ENCODE data around the genes SPINK7 and SH3TC2.

DNA sequence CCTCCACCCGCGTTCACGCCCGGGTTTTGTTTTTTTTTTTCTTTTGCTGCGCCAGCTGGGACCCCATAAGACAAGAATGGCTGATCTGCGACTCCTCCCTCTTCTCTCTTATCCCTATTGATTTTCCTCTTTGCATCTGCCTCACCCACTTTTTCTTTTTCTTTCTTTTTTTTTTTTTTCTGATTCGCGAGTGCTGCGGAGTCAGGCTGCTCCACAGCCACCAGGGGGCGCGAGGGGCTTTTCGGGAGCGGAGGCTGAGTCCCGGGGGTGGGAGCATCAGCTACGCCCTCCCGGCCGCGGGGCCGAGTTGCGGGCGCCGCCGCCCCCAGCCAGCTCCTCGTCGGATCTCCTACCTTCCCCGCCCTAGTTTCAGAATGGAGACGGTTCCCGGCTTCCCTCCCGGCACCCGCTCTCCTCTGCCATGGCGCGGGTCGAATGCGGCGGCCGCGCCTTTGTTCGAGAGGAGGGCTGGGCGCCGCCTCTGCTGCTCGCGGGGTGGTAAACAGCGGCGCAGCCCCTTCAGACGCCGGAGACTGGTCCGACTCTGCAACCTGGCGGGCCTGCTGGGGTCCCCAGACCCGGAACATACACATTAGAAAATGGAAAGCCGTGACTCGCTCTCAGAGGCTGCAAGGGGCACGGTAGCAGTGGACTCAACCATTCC is 55.9 kb downstream of the DPYSL3 start:
- RRBS, result 2% methylated on average over 19 of the region's 52 CpGs

DNA sequence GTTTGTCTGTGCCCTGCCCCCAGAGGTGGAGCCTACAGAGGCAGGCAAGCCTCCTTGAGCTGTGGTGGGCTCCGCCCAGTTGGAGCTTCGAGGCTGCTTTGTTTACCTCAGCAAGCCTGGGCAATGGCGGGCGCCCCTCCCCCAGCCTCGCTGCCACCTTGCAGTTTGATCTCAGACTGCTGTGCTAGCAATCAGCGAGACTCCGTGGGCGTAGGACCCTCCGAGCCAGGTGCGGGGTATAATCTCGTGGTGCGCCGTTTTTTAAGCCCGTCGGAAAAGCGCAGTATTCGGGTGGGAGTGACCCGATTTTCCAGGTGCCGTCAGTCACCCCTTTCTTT is 61.3 kb downstream of the JAKMIP2 start:
- RRBS, result no CpG with 5 or more reads among the region's 19 CpGs

GRCh38 chr5:147946276-147947396 is 40.3 kb upstream of the C5orf46 start:
- RRBS, result no CpG with 5 or more reads among the region's 29 CpGs

DNA sequence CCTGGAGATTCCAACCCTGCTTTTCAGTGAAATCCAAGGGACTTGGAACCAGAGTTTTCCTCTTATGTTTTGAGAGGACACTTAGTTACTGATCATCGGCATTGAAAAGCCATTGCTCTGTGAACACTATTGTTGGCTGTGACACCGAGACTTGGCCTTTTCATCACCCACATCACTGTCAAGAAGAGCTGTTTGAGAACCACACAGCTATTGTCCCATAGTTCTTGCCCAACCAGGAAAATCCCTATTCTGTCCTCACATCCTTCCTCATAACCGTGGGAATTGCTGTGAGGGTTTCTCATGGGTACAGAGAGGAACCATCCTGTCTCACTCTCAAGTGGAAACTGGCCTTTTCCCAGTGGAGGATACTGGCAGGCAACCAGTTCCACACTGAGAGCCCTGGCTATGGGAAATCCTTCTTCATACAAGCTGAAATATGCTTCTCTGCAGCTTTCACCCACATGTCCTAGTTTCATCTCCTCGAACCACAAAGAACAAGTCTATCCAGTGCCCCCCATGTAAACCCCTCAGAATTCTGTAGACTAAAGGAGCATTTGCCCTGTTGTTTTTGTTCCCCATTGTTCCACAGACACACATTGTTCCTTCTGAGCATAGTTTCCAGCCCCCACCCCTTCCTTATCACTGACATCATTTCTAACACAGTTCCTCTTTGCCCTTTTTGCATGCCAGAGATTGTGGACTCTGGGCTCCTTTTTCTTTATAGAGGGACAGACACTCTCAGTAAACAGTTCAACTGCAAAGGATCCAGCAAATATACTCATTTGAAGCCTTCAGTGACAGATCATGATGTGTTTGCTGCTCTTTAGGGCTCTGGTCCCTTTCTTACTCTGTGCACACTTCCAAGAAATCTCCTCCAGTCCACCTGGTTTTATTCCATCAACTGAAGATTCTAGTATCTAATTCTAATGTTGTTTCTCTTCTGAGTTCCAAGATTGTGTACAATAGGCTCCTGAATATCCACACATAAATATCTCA is 57.8 kb upstream of the C5orf46 start:
- RRBS, result no CpG with 5 or more reads among the region's 4 CpGs

GRCh38 chr5:148070169-148070618 is 6.4 kb downstream of the SPINK5 start:
- RRBS, result no CpG with 5 or more reads among the region's 2 CpGs

DNA sequence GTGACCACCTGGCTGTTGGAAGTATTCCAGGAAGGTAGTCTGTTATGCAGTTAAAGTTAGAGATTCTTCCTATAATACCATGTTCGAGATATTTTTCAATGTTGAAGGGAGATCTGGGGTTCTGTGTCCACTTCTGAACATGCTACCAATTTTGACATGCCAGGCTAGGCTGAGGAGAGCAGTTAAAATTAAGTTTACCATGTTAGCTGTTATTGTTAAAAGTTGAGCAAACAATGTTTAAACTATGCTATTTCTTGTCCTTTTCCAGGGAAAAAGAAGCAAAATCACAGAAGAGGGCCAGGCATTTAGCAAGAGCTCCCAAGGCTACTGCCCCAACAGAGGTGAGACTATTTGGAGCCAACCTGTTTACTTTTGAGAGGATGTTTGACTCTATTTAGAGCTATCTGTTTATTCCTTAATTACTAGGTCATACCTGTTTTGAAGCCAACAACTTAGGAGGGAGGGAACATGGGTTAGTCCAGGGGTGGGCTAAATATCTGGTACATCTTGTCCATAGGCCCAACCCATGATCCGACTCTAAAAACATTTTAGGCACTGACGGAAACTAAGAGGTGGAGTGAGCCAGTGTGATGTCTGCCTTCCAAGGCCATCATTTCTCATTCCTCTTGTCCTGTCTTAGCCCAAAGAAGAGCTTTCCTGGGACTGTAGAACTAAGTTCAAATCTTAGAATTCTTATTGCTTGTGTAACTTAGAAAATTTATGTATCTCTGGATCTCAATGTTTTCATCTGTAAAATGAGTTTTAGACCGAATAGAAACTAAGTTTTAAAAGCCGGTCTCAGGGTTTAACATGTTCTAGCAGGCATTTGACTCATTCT is 8.3 kb downstream of the SPINK5 start:
- RRBS, result no CpG with 5 or more reads among the region's 5 CpGs

GRCh38 chr5:148088023-148088688 is 24.4 kb downstream of the SPINK5 start:
- RRBS, result no CpG with 5 or more reads among the region's 4 CpGs

DNA sequence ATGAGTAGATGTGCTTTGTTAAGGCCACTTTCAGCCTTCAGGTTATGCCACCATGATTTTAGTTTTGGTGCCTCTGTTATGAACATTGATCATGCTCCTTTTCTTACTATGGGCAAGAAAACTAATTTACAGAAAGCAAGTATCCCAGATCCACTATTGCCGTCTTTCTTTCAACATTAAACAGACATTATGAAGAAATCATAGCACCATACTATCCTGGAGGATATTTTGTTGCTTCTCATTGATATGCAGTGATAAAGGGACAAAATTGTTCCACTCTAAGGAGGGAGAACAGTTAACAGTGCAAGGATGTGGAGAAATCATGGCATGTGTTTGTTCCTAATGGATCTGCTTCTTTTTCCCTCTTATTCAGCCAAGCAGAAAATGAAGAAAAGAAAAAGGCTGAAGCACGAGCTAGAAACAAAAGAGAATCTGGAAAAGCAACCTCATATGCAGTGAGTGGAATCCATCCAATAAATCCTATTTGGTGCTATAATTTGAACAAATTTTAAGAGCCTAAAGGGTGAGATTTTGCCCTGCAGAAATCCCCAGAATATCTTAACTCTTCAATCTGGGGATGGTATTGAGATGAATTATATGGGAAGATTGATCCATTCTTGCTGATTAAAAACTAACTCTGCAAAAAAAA is 35.2 kb downstream of the SPINK5 start:
- RRBS, result no CpG with 5 or more reads among the region's 2 CpGs

GRCh38 chr5:148119672-148120422 is 48.5 kb upstream of the SPINK14 start:
- RRBS, result no CpG with 5 or more reads among the region's 7 CpGs

GRCh38 chr5:148147399-148147764 is 21.0 kb upstream of the SPINK14 start:
- RRBS, result no CpG with 5 or more reads among the region's 3 CpGs

DNA sequence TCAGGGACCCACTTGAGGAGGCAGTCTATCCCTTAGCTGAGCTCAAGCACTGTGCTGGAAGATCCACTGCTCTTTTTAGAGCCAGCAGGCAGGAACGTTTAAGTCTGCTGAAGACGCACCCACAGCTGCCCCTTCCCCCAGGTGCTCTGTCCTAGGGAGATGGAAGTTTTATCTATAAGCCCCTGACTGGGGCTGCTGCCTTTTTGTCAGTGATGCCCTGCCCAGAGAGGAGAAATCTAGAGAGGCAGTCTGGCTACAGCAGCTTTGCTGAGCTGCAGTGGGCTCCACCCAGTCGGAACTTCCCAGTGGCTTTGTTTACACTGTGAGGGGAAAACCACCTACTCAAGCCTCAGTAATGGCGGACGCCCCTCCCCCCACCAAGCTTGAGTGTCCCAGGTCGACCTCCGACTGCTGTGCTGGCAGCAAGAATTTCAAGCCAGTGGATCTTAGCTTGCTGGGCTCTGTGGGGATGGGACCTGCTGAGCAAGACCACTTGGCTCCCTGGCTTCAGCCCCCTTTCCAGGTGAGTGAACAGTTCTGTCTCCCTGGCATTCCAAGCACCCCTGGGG is 12.2 kb downstream of the SPINK13 start:
- RRBS, result no CpG with 5 or more reads among the region's 7 CpGs

DNA sequence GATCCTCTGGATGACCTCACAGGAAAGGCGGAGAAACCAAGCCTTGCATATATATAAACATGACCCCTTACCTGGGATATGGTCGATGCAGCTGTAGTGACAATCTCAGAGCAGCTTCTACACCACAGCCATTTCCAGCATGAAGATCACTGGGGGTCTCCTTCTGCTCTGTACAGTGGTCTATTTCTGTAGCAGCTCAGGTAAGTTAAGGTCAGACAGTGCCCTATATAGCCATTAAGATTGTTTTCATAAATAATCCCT is at the start of gene SPINK7:
Gene SPINK7, plus strand, starts transcription at position 79 of the 261 bp plus-strand sequence.
- RRBS, result no CpG with 5 or more reads among the region's 2 CpGs

- RRBS, result no CpG with 5 or more reads among the region's 6 CpGs
Observed at GRCh38 chr5:148437229-148437782, 53.5 kb downstream of the FBXO38 start.

GRCh38 chr5:148453431-148453905 is 69.7 kb downstream of the FBXO38 start:
- RRBS, result no CpG with 5 or more reads among the region's 4 CpGs

DNA sequence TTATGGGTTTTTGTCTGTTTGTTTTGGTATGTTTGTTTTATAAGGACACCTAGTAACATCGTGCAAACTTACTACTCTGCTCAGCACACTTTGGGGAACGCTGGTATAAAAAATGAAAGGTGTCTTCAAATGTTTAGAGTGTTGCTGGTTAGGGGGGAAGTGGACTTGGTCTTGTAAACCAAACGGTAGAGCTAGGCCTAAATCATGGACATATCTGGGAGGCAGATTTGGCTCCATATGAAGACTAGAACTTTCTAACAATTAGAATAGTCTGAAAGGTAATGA is 15.3 kb downstream of the ADRB2 start:
- RRBS, result no CpG with 5 or more reads among the region's 3 CpGs

DNA sequence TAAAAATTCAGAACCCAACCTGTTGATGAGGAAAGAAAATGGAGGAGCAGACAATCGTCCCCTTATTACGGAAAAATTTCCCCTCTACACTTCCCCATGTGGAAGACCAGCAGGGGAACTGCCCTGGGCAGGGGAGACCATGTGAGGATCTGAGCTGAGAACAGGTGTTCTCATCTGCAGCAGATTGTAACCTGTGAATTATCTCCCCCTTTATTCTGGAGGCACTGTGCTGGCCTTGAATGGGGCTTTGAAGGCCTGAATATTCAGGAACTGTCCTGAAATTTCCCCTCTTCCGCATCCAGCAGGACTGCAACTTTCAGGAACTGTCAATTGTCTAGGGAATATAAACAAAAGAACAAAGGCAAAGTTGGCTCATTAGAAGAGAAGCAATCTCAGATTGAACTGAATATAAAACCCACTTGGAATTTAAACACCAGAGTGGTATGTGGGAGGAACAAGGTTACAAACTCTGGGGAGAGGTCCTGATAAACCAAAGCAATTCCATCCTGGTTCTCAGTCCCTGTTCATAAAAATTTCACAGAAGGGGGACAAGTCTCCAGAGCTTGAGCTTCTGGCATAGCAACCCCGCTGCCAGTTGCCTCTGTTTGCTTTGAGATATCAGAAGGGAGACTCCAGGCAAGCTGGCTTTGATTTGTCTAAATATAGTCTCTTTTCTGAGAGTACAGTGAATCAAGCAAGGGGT is 47.3 kb downstream of the ADRB2 start:
- RRBS, result no CpG with 5 or more reads among the region's 4 CpGs

DNA sequence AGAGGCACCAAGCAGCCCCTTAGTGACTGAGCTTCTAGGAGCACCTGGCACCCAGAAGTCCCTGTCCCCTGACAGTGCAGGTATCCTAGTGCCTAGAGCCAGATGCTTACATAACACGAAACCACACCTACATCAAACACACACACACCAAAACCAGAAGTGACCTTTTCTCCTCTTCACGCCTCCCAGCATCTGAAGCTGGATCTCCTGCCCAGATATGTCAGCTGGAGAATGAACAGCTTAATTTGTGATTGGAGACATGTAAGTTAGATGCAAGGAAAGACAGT is 89.0 kb downstream of the ADRB2 start:
- RRBS, result no CpG with 5 or more reads among the region's 2 CpGs

DNA sequence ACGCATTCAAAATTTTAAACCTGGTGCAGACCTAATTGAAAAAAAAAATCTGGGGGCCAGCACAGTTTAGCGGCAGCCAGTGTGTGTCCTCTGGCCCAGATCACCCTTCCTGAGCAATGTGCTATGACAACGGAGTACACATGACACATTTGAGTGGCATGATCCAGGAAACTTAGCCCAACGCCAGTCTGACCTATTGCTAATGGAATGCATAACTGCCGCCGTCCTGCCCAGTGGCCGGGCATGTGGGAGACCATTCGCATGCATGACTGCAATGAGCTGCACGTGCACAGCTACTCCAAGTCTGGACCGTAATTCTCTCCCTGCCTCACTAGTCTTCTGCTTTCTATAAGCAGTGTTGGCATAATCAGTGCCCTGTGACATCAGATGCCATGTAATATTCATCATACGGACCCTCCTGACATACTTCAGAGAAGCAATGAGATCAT is 97.0 kb downstream of the SH3TC2 start:
- RRBS, result no CpG with 5 or more reads among the region's 11 CpGs

DNA sequence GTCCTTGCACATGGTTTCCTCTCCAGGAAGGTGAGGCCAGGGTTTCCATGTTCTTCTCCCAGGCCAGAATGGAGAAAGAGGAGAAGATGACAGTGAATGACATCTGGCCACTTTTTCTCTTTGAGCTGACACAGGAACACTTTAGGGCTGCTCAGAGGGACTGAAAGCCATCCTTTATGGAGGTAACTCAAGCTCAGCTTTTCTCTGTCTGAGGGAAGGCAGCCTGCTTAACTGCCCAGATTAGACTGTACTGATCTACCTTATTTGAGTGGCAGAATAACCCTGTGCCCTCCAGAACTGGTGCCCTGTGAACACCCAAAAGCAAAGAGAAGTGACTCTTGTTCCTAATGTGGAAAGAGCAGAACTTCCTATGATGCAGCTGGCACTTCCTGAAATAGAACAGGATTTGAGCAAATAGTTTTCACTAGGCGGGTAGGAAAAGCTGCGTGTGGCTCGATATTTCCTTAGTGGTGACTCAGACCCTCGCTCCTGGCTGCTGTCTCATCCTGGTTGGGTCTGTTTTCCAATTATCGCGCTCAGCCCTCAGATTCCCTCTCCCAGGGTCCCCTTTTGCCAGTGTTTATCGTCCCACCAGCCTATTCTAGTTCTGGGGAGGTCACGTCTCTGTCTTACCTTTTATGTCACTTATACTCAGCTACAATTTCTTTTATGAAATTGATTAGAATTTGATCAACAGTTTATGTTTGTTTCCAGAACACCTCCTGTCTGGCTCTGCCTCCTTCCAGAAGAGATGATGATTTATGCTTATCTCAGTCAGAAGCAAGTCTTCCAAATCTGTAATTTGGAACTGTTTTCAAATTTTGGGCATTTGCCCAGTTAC is 89.9 kb downstream of the SH3TC2 start:
- RRBS, result no CpG with 5 or more reads among the region's 8 CpGs

DNA sequence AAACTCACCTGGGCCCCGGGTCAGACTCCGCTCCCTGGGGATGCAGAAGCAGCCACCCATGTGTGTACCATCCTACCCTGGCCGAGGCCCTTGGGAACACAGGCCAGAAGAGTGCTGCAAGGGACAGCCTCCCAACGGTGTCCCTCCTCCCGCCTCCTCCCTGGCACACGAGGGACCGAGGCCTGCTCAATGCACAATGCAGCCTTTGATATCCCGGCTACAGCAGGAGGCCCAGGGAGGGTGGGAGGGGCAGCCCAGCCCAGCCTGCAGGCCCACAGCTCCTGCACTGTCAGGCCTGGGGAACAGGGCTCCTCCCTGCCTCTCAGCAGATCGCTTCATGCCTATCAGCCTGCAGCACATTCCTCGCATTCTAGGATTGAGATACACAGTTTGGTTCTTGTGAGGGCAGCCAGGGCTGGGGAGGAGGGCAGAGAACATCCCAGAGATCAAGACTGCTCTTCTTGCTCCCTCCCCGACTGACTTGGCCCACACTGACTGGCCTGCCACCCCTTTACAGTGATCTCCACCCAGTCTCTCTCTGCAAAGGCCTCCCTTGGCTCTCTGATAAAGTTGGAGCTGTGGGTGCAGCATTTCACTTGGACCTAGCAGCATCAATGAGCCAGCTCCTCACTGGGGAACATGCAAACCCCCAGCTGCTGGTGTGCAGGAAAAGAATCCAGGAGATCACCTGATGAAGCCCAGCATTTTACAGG is at the start of gene SH3TC2:
Gene SH3TC2, minus strand, starts transcription at position 100 of the 713 bp plus-strand sequence.
- RRBS, result no CpG with 5 or more reads among the region's 11 CpGs